Left lobe of liver (tissue), 1 donor: ENCODE results near the genes GALP, ZSCAN5C, ZNF304, ZNF749 and ZNF552.

DNA sequence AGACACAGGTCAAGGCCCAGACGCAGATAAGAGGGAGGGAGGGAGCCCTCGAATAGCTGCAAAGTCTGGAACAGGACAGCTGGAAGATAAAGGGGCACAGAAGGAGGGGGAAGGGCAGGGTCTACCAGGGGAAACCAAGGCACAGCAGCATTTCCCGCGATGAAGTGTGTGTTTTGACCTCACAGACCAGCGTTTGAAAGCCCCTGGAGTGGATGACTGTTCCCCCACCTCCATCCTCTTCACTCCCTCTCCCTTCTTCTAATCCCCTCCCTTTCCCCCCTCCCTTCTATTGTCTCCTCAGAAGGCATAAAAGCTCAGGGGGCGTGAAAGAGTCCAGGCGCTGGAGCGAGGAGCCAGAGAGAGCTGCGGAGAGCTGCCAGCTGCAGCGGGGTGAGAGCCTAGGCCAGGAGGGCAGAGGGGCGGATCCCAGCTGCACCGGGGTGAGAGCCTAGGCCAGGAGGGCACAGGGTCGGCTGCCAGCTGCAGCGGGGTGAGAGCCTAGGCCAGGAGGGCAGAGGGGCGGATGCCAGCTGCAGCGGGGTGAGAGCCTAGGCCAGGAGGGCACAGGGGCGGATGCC lies at the start of gene GALP:
TSS of gene GALP (plus strand) at position 336 of the 578 bp plus-strand sequence.
- PRO-cap = no peak

DNA sequence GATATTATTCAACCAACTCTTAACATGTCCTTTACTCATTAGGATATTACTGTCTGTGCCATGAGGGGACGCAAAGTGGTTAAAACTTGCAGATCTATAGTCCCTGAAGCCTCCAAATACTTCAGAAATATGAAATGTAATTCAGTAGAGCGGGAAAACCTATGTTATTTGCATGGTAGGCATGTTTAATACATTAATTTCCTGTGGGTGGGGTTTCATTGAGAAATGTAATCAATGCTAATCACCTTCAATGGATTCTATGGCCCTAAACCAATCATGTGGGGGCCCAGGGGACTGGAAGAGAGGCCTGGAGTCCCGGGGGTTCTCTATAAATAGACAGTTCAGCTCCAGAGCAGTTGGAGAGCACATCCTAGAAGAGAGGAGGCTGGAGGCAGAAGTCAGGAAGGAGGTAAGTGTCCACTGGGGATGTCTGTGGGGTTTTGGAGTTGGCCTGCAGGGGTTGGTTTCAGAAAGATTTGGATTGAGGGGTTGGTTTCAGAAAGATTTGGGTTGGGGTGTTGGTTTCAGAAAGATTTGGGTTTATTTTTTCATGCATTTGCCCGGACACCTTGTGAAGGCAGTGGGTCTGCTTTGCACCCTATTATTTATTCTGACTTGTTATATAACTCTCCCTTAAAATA lies at the start of gene ZSCAN5C:
TSS of gene ZSCAN5C (plus strand) at position 360 of the 641 bp plus-strand sequence.
- PRO-cap = no peak

DNA sequence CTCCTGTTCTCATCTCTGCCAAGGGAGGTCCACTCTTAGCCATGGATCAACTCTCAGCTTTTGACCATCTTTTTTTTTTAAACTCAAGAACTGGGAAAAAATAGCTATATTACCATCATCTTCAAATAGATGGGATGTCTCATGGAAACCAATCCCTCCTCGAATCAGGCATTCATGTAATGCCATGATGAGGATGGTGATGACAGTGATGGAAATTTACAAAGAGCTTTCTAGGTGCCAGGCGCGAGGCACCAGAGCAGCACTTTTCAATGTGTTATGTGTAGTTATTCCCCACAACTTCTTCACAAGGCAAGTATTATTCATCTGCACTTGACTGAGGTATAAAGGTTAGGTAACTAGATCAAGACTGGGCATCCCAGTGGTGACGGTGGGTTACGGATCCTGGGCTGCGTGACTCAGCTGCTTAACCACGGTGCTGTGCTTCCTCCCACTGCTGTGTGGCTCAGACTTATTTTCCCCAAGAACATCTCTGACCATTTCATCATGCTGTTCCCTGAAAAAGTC lies 19.2 kb downstream of the EDDM13 start:
- PRO-cap = no peak

DNA sequence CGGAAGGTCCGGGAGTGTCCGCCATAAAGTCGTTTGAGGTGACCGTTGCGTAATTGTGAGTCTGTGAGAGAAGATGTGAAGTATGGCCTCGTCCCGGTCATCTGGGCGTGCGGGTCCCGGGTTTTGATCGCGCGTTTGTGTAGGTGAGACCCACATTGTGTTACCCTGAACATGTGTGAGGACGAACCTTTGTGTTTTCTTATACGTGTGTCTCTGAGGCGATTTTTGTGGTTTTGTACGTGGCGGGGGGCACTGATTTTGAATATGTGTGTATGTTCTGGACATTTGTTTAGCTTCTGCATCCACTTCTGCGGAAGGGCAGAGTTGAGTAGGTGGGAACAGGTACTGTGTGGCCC lies 1.1 kb upstream of the ZNF667 start:
- PRO-cap = no peak

GRCh38 chr19:56613437-56614138 lies 18.5 kb downstream of the ZNF71 start:
- PRO-cap = no peak

DNA sequence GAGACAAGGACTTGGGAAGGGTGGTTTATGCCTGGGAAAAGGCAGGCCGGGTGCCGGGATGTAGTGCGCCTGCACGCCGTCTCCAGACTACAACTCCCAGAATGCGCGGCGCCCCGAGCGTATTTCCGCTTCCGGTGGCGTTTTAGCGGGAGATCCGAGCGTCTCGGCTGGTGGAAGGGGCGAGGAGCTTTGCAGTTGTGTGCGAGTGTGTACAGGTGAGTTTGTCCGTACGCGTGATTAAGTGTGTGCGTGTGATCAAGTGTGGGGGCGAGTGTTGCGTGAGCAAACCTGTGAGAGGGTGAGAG lies 75.4 kb downstream of the PEG3 start:
- PRO-cap = unidirectional peak, plus-strand start at position 151 of the sequence

DNA sequence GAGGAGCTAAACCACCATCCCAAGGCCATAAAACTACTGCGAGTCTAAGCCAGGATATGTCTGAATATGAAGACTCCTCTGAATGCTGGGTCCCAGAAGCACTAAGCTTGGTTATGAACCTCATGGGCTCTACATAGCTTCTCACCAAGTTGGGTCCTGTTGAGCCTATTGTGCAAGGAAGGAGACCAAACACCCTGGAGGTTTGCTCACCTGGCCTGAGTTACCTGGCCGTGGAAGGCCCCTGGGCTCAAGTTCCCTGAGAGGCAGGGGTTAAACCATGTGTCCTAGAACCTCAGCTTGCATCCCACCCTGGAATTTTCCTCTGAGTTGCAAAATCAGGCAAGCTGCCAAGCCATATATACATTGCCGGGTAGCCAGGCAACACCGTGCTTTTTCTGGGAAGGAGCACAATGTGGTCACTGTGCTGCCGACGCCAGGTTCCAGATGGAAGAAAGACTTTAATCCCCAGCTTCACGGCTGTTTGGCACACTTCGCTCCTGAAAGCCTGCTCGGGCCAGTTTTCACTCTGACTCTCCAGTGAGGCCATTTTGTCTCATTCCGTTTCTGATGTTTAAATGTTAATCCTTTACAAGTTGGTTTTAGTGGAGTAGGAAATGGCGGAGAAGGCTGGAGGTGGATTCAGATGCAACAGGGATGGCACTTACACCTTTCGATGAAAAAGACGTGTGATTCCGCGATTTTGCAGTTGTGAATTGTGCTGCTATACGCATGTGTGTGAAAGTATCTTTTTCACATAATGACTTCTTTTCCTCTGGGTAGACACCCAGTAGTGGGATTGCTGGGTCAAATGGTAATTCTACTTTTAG lies 60.1 kb upstream of the PEG3 start:
- PRO-cap = no peak

DNA sequence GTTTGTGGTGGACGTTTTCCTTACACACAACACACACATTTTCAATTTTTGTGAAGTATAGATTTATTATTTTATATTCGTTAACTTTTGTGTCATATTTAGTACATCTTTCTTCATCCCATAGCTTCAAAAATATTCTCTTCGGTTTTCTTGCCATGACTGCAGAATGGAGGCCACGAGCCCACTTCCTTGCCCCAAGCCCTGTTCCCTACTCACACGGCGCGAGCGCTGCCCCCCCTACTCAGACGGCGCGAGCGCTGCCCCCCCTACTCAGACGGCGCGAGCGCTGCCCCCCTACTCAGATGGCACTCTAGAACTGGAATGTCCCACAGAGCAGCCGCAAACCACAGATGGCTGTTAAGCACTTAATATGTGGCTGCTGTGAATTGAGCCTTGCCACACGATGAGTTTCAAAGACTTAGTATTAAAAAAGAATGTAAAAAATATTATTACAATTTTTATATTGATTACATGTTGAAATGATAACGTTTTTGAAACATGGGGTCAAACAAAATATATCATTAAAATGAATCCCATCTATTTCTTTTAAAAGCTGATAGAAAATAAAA lies 102.3 kb upstream of the PEG3 start:
- PRO-cap = no peak

DNA sequence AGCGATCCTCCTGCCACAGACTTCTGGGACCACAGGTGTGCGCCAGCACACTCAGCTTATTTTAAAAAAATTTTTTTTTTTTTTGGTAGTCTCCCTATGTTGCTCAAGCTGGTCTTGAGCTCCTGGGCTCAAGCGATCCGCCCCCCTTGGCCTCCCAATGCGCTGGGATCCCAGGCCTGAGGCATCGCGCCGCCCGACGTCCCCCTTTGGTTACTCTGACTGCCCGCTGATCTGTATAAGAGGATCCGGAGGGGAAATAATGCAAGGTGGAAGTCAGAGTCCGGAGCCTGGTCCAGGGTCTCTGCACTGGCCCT lies 498 bp upstream of the ZNF805 start:
- PRO-cap = no peak

DNA sequence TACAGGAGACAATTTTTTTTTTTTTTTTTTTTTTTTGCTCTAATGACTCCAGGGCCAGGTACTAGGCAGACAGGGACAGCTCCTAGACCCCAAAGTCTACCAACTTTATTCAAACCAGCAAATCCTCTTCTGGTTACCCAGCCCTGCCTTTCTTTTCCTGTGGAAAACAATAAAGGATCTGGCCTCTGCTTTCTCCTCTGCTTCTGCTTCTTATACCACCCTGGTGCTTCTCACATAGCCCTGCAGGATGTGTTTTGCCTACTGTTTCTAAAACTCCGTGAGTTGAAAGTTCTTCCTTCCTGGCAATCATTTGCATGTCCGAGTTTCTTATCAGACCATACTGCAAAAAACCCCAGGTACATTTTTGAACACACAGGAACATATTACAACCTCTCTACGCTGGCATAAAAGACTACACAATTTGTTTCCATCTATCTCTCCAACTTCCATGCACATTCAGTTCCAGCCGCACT lies 10.5 kb upstream of the ZNF460 start:
- PRO-cap = no peak

DNA sequence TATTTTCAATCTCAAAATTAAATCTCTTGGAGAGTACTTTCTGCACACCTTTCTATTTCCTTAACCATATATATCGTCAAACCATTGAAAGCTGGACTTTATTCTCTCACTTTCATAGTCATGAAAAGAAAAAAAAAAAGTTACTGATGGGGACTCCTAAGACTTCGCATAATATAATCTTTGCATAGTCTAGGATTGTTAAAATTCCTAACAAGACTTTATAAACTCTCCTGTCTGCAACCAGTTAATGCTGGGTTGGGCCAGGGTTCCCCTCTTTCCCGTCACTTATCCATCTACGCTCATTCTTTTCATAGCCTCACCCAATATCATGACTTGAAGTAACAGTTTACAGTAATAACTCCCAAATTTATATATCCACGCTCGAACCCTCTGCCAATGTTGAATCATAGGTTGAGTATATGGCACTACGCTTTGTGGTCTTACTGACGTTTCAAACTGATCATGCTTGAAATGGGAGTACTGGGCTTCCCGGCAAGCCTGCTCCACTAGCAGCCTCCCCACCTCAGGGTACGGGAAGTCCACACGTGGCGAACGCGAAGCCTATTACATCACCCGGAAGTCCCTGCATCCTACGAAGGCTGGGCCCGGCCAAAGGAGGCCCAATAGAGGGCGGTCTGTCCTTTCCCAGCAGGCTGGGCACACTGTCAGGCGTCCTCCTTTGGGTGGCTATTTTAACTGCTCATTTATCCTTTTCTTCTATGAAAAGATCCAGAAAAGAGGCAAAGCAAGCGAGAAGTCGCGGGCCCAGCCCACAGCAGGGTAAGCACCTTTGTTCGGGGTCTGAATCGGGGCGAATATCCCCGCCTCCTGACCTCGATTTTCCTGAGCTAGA lies 714 bp upstream of the ZNF460 start:
- PRO-cap = bidirectional peak, plus-strand start at position 623 of the sequence, minus-strand start at position 525 of the sequence

GRCh38 chr19:57350823-57351912 lies at the start of gene ZNF304:
Gene ZNF304 (plus strand): TSS chr19:57351271.
- PRO-cap = bidirectional peak, plus-strand start at chr19:57351282, minus-strand start at chr19:57351112

- PRO-cap = no peak
Measured at GRCh38 chr19:57390195-57391039, 763 bp downstream of the ZNF548 start.

GRCh38 chr19:57432206-57432445 lies 3.0 kb upstream of the ZNF749 start:
- PRO-cap = no peak

DNA sequence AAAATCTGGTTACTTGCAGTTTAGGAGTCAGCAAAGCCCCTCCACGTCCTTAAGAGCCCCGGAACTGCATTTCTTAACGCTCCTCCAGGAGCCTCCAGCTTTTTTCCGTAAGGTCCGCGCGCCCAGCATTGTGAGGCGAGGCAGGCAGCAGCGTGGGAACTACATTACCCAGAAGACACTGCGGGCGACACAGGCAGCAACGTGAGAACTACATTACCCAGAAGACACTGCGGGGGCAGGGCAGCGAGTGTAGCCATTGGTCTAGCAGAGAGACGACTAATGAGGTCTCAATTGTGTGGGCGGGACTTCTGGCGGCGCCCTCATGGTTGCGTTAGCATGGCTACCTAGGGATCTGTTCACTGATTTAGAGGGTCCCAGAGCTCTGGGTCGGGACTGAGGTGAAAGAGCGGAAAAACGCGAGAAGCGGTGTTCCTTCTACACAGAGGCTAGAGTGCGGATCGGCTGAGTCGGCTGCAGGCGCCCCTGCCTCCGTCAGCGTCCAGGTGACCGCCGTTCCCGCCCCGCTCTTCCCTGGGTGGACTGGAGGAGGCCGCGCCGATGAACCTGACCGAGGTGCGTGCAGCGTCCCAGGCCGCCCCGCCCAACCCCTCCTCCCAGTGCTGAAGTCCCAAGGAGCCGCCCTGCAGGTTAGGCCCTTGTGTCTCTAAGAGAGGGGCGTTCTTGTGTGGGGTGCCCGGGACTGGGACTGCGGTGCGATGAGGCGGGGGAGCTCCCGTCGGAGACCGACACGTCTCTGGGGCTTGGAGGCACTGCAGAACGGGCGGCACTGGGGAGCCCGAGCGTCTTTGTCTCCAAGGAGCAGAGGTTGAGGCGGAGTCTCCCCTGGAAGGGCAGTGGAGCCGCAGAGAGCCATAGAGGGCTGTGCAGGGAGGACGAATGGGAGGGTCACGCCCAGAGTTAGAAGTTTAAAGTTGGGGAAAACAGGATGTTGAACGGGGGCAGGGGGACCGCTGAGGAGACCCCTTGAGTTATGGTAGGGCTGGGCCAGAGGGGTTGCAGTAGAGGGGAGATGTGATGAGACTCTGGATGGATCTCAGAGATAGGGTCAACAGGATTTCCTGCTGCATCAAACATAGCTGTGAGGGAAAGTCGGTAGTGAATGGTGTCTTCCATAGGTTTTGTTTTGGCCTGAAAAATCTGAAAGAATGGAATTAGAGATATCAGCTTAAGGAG lies at the start of gene ZNF749:
TSS of gene ZNF749 (plus strand) at position 305 of the 1,194 bp plus-strand sequence.
- PRO-cap = bidirectional peak, plus-strand start at position 362 of the sequence, minus-strand start at position 105 of the sequence; unidirectional peak, minus-strand start at position 533 of the sequence

DNA sequence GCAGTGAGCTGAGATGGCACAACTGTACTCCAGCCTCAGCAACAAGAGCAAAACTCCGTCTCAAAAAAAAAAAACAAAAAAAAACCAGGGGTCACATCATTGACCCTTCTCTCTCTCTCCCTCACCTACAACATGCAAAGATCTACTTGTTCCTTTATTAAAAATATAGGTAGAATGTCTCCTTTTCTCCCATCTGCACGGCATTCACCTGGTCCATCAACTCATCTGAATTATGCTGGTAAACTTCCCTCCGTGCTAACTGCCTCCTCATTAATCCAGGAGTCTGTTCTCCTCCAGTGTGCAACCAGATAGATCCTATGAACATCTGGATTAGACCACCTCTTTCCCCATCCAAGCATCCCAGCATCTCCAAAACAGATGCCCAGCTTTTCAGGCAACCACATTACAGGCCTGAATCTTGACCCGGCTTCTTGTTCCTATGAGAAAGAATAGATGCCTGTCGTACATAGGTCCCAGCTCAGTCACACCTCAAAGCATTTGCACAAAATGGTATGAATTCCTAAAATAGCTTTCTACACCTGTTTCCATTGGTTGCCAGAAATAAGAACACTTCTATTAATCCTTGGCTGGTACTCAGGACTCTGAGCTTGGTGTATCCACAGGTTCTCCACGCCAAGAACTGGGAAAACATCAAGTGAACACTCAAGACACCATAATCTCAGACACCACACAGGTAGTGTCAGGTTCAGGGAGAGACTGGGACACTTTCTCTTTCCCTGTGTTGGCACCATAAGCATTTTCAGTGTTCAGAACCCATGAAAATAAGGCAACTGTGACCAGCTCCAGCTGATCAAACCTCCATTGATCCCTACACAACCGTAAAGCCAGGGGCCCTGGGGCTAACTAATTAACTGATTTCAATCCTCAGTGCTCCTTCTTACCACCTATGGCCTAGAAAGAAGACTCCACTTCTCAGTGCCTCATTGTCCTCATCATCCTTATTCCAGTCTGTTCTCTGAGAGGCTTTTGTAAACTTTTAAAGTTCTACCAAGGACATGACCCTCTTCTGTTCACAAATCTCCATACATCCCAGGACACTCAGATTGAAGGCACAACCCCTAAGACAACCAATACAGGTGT lies 19.0 kb downstream of the ZNF552 start:
- PRO-cap = no peak

GRCh38 chr19:57812685-57813484 lies 1.8 kb downstream of the ZNF552 start:
- PRO-cap = no peak

DNA sequence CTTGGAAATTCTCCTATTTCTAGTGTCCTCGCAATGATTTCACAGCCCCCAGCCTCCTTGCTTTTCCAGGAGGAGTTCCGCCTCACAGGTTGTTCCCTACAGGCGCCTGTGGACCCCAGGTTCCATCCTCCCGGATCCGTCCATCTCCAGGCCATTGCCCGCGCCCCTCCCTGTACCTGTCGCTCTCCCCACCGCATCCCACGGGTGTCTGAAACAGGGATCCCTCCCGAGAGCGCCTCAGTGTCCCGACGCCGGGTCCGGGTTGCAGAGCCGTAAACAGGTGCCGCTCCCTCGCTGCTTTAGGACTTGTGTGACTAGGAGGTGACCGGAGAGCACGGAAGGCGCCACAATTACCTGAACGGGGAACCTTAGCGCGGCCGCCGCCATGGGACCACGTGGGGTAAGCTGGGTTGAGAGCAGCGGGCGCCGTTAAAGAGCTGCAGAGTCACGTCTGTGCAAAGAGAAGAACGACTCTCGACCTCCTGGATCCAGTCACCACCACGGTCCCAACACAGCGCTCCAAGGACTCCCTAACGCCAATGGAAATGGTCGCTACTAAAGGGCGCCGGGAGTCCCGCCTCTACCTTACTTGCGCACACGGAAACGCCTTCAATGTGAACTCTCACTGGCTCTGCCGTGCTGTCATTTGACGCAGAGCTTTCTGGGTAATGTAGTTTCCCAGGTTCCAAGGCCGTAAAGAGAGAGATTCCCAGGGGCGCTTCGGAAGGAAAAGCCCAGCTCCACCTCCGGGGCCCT lies at the start of gene ZNF552:
TSS of gene ZNF552 (minus strand) at position 557 of the 756 bp plus-strand sequence.
- PRO-cap = bidirectional peak, plus-strand start at position 435 of the sequence, minus-strand start at position 449 of the sequence; bidirectional peak, plus-strand start at position 696 of the sequence, minus-strand start at position 532 of the sequence

- PRO-cap = no peak
Measured at GRCh38 chr19:57867703-57868487, 18.2 kb downstream of the ZNF587 start.

DNA sequence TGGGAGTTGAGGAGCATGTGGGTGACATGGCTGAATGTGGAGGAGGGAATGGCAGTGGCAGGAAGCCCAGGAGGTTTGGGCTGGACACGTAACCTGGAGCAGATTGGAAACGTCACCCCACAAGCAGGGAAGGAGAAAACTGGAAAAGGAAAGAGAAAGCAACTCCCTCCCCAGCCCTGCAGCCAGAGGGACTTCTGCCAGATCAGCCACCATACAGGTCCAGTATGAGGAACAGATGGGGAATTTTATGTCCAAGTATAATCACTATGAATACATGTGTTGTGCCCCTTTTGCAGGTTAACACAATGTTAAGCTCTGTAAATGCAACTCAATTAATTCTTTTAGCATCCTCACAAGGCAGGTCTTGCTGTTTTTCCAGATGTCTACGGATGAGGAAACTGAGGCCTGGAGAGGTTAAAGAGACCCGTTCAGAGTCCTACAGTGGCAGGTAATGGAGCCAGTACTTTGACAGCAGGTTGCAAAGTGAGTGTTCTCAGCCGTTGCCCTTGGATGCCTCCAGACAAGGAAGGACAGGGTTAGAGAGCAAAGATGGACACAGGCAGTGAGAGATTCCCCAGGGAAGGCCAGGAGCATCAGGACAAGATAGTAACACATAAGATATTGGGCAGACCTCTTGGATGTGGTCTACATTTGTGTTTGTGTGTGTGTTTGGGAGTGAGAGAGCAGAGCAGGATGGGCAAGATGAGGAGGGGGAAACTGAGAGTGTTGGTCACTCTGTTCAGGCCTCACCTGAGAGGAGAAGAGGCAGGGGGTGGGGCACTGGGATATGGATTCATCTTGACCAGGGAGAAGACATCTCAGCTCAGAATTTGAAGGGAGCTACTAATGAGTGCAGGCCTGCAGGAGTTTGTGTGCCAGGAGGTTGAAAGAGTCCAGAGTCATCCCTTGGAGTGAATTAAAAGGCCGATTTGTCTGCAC lies 1.6 kb downstream of the ZNF544 start:
- PRO-cap = no peak